ENCODE measurements around a stretch of chr15.

DNA sequence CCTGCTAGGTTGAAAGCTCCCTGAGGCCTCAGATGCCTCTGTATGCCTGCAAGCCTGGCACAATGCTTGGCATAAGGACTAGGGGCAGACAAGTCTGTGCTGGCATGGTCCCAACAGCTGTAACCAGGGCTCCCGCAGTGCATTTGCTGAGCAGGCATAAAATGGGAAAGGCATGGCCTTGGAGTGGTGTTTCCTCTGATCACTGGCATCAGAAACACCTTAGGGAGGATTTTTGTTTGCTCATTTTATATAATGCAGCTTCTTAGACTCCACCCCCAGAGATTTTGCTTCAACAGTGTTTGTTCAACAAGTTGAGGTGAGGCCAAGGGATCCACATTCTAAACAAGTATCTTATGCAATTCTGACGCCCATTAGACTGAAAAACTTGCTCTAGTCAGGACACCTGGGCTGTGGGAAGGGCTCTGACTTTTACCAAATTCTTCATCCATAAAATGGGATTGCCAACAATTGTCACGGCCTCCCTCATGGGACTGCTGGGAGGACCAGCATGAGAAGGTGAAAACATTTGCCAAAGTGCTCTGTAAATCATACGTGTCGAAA is 43.1 kb downstream of the STARD5 start:
- PRO-cap, result no peak

GRCh38 chr15:81311202-81312581 is 12.2 kb downstream of the STARD5 start:
- PRO-cap, result no peak

GRCh38 chr15:81322444-81323279 is 1.3 kb downstream of the STARD5 start:
- PRO-cap, result no peak

DNA sequence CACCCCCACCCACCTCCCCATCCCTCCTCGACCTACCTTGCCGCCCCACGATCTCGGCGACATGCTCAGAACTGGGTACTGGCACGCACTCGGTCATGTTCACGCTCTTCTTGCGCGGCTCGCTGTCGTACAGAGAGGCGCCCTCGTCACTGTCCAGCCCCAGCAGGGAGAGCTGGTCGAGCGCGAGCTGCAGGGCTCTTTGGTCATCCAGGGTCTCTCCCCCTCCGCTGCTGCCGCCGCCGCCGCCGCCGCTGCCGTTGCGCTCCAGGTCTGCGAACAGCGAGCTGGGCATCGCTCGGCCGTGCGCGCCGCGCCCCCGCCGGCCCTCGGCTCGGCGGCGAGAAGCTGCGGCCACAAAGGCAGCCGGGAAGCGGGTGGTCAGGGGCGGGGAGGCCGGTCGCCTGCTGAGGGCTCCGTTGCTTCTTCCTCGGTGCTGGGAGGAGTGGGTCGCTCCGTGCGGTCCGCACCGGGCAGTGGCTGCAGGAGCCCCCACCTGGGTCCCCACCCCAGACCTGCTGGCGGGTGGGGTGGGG is 338 bp downstream of the MEX3B start:
- PRO-cap, result no peak

DNA sequence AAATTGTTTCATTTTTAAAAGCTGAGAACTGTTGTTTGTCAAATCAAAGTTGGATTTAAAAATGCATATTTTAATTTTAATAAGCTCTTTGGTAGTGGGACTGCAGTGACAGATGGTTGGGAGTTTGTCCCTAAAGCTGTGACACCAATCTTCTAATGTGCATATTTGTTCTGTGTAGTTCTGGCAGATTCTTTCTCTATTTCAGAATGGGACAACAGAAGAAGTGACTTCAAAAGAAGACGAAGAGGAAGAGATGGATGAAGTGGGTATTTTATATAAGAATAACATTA is 29.2 kb upstream of the GOLGA6L9 start:
- PRO-cap, result no peak

- PRO-cap, result unidirectional peak, plus-strand start at chr15:82487201; bidirectional peak, plus-strand start at chr15:82487305, minus-strand start at chr15:82487231
Observed at GRCh38 chr15:82487014-82487591, 53.2 kb downstream of the RPS17 start.

- PRO-cap, result bidirectional peak, plus-strand start at chr15:82680545, minus-strand start at chr15:82680390
Observed at GRCh38 chr15:82679827-82680457, 29.7 kb downstream of the AP3B2 start.

DNA sequence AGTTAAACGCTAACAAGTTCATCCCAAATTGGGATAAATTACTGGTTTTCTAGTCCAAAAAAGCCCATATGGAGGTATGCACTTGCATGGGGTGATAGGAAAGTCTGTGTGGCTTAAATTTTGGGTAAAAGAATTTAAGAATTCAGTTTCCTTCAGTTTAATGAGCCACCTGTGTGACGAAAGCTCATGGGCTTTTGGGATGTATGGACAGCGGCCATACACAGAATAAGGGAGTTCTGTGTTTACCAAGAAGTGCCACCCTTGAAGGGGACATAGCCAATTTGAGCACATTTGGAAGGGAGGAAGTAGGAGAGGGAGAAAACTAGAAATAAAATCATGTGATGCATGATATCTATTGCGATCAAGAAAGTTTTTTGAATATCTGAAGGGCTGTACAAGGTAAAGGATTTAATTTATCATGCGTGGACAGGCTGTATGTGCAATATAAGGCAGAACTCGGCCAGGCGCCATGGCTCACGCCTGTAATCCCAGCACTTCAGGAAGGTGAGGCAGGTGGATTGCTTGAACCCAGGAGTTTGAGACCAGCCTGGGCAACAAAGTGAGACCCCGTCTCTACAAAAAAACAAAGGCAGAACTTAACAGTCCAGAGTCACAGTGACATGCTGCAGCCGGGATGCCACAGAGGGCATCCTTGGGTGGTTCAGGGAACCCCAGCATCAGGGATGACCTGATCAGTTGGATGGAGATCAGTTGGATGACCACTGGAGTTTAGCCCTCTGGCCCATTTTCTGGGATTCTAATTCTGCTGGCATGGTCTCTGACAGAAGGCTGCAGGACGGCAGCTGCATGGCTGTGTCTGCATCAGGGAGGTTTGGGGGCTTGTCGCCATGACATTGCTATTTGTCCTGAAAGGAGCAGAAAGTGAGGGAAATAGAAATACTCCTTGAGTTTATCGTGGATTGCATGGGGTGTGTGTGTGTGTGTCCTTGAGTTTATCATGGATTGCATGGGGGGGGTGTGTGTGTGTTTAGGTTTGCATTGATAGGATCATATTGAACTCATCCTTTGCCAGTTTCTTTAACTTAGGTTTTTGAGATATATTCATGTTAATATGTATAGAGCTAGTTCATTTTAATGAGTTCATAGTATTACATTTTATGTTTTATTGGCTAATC is 19.7 kb downstream of the WHAMM start:
- PRO-cap, result no peak

DNA sequence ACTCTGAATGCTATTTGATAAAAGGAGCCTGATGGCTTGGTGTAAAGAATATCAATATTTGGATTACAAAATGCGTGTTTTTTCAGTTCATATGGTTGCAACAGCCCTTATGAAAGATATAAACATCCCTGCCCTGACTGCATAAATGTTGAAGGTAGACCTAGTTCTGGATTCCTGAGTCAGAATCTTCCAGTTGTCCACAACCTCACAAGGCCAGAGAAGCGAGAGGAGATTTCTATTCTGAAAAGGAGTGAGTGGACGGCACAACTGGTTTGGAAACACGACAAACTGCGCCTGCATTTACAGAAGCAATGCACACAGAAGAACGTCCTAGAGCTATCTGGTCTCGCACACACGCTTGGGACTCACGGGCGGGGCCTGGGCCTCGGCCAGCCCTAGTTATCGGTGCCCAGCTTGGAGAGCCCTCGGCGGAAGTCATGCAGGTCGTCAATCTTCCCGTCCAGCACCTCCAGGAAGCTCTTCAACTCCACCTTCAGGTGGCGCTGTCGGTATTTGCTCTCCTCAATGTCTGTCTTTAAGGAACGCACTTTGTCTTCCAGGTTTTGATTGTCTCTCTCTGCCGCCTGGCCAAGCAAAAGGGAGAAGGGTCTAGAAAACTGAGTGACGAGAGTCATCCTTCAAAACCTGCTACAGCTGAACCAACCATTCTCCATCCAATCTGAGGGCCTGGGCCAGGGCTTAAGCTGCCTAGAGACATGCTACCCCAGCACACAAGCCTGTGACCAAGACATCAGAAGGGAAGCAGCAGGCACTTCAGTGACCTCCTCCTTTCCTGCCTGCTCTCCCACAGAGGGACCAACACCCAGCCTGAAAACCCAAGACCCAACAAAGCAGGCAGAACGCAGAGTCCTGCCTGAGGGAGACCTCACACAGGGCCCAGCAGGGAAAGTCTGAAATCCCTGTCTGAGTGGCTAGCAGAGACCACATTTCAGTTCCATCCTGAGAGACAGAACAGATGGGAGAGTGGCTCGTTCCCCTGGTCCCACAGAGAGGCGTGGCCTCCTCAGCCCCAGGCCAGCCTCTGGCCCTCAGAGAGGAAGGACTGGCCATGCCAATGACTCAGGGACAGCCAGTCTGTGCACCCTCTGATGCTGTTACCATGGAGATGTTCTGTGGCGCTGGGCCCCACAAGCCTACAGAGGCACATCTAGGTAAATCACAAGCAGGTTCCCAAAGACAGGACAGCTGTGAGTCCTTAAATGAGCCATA is 40.3 kb downstream of the WHAMM start:
- PRO-cap, result no peak

GRCh38 chr15:82858849-82859280 is 49.4 kb downstream of the WHAMM start:
- PRO-cap, result no peak

DNA sequence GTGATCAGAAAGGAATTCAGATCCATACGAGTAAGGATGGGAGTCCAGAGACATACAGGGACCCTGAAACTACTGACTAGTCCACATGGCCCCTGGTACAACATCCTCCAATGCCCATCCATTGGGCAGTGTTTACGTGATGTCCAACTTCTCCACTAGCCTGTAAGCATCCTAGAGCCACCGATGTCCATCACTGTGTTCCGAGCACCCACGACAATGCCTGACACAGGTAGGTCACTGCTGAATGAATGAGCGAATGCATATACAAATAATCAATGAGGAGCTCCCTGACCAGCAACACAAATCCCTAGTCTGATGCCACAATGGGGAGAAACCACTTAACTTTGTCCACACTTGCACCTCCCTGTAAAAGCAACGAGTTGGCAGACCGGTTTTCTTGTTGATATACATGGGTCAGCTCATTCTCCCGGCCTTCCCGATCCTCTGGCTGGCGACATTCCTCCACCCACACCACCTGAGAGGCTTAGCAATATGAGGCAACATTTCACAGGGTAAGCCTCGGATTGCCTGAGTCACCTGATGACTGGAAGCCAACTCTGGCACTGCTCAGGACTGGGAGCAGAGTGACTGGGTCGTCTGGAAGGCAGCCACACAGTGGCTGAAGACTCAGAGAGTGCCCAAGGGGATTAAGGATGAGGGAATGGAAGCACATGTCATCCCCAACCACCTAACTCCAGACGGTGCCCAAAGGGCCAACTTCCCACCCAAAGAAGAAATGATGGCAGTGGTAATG is 10.0 kb downstream of the HOMER2 start:
- PRO-cap, result bidirectional peak, plus-strand start at position 582 of the sequence, minus-strand start at position 477 of the sequence

- PRO-cap, result no peak
Observed at GRCh38 chr15:83383422-83384502, 63.4 kb upstream of the SH3GL3 start.

DNA sequence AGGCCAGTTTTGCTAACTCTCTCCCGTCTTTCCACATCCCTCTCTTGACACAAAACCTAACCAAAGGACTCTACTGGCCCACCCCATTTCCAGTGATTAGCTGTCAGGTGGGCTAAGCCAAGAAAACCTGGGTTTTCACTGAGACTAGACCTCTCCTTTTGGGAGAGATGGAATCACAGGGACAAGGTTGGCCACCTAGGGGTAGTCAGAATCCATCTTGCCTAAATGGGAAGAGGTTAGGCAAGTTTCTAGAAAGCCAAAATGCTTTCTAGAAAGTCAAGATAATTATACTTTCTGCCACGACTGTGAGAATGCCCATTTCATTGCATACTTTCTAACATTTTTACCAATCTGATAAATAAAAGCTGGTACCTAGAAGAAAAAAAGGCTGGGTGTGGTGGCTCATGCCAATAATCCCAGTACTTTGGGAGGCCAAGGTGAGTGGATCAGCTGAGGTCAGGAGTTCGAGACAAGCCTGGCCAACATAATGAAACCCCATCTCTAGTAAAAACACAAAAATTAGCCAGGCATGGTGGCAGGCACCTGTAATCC is 34.7 kb upstream of the ZSCAN2 start:
- PRO-cap, result no peak

DNA sequence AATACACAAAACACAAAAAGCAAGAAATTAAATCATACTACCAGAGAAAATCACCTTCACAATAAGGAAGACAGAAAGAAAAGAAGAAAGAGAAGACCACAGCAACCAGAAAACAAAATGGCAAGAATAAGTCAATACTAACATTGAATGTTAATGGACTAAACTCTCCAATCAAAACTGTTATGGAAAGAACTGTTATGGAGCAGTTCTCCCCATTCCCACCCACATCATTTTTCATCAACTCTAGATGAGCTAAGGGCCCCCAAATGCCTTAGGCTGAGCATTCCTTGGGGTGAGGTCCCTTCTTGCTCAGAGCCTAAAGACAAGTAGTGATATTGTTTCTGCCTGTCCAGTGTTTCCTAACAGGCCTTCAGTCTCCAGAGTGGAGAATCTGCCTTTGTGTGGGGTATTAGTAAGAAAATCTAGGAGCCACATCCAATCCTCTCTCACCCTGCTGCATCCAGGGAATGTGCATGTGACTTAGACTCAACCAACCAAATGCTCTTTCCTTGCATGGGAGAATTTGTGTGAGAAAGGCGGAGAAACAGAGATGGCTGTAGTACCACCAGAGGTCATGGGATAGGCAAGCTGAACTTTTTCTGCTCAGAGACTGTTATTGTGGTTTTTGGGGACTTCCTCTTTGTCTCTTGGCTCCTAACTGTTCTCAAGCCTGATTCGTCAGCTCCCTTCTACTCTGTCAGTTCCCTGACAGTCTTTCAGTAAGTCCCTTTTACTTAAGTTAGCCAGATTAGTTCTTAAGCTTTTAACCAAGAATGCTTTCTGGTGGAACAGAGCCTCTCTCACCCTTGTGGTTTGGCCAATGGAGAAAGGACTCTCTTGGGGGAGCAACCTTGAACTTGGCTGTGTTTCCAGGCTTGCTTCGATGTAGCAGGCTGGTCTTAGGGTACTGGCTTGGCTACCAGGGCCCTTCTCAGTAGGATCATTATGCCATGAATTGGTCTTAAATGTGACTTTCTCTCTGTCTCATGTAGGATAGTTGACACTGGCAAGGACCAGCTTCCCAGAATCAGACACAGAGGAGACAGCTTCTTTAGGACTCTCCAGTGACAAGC is 2.6 kb upstream of the ZSCAN2 start:
- PRO-cap, result no peak

DNA sequence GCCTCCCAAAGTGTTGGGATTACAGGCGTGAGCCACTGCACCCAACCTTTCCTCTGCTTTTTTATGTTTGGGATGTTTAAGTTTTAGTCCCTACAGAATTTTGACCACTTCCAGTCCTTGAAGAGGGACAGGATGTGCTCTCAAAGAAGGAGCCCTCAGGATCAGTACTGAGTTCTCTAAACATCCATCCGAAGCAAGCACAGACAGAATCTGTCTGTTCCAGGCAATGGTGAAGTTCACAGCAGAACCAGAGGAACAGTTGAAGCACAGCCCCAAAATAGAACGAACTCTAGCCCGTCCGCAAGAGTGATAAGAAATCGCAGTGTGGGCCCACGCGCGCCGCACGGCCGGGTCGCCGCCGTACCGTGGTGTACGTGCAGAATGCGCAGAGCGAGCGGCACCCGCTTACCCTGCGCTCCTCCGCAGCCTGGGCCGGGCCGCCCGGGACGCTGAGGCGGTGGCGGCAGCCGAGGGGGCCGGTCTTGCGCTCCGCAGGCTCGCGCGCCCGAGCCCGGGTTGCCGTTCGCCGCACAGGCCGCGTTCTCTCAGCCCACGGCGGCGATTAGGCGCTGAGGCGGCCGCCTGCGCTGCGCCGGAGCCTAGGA is 20.9 kb downstream of the WDR73 start:
- PRO-cap, result unidirectional peak, plus-strand start at position 312 of the sequence

- PRO-cap, result no peak
Observed at GRCh38 chr15:84695397-84695895, 20.5 kb downstream of the SEC11A start.

- PRO-cap, result bidirectional peak, plus-strand start at chr15:84748149, minus-strand start at chr15:84748068; bidirectional peak, plus-strand start at chr15:84748603, minus-strand start at chr15:84748458
Observed at GRCh38 chr15:84747940-84748498, 373 bp upstream of the ZNF592 start.

DNA sequence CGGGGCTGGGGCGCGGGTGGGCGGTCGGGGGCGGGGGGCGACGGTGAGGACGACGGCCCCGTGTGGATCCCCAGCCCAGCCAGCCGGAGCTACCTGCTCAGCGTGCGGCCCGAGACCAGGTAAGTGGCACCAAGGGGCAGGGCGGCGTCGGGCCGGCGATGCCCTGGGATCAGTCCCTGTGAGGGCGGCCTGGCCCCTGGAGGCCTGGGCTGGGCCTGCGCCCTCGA is 234 bp downstream of the ALPK3 start:
- PRO-cap, result no peak

GRCh38 chr15:84834804-84835429 is 17.8 kb downstream of the ALPK3 start:
- PRO-cap, result no peak

DNA sequence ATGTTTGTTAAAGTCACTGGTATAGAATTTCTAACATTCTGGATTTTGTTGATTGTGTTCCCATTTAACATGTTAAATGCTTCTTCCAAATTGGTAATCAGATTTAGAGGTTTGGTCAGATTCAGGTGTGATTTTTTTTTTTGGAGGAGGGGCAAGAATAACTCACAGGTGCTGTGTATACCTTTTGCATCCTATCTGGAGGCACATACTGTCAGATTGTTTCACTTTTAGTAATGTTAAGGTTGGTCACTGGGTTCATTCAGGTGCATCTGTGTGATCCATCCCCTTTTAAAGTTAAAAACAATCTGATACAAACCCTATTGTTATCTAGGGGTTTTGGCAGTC is 23.3 kb upstream of the SLC28A1 start:
- PRO-cap, result no peak

Measured in fallopian tube (tissue), 1 donor.